Mesenchymal stem cell of Wharton's jelly (primary cell): ENCODE measurements around a stretch of chr14.

GRCh38 chr14:68458876-68459620, 333.8 kb downstream of the ZFP36L1 start:
- CAGE, long polyA plus RNA = no peak

DNA sequence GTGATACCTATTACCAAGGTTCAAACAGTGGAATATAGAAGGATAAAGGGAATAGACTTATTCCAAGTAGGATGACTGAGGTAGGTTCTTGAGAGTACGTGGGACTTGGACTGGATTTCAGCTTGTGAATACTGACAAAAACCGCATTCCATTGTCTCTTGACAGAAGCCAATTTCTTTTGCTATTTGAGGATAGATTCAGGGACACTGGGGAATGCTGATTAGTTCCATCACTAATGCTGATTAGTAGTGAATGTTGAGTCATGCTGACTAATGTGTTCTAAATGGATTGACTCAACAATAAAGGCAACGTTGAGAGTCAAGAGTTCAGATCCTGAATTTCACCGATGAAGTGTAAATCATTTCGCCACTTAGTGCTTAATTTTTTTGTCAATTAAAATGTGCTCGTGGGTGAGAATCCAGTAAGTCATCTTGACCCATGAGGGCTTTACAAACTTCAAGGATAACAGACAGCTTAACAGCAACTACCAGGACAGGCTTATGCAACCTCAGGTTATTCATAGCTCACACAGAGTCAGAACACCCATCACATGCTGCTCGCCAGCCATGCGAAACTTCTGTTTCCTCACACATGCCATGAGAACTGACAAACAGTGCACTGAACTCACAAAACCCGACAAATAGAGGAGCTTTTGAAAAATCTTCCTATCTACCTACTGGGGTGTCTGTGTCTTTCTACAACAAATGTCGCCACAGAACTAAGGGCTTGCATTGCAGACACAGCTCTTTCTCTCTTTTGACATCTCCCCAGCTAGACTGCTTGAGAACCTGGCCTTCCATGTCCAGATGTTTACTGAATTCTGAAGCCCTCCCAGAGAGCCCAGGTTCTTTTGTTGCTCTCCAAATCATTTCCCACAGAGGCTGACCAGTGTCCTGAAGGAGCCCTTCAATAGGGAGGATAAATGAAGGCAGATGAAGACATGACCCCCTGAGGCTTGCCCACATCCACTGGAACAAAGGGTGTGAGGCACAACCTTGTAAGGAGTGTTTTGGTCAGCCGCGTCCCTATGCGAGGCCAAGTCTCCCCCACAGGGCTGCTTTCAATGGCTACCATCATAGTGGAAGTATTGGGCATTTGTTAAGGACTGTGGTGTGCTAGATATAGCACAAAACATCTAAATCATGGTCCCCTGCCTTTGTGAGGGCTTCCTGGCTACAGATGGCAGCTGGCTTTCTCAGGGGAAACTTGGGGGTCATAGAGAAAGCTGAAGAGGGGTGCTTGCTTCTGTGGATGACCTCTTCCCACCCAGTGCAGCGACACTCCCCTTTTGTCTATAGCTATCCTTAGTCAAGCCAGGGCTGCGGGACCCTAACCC, 316.3 kb downstream of the ZFP36L1 start:
- CAGE, long polyA plus RNA = no peak

DNA sequence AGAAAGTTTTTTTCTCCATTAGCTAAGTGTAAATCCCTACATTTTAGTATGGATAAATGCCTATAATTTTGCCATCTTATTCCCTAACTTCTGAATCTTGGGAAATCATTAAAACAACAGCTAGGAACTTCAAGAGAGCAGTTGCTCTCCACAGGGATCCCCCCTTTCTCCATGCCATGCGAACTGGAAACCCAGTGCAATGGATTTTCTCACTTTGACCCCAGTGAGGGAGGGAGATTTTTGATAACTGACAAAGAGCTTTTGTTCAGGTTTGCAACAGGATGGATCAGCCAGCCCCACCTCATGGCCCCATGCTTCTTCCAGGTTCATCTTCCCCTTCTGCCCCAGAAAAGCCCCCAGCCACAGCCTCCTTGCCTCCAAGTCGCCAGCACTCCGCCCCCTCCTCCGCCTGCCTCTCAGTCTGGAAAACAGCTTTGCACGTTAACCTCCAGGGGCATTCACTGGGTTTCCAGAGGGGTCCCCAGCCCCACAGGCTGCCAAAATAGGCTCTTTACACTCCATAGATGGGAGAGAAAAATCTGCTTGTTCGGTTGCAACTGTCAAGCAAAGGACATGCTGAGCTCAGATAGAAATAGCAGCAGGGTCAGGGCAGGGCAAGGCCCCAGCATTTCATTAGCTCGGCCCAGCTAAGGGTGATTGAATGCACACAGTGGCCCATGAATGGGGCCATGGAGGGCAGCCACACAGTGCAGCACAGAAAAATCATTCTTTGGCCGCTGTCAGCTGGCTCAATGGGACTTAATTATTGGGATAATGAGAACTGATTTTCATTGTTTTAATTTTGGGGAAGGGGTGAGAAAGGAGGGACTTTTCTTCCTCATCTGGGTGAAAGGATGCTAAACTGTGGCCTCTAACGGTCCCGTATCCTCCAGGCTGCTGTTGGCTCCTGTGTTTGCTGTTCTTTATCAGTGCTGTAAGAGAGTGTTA, 253.6 kb downstream of the ZFP36L1 start:
- CAGE, long polyA plus RNA = no peak

GRCh38 chr14:68780494-68781658, 12.0 kb downstream of the ZFP36L1 start:
- CAGE, long polyA plus RNA = no peak

GRCh38 chr14:68785467-68785835, 7.4 kb downstream of the ZFP36L1 start:
- CAGE, long polyA plus RNA = no peak

DNA sequence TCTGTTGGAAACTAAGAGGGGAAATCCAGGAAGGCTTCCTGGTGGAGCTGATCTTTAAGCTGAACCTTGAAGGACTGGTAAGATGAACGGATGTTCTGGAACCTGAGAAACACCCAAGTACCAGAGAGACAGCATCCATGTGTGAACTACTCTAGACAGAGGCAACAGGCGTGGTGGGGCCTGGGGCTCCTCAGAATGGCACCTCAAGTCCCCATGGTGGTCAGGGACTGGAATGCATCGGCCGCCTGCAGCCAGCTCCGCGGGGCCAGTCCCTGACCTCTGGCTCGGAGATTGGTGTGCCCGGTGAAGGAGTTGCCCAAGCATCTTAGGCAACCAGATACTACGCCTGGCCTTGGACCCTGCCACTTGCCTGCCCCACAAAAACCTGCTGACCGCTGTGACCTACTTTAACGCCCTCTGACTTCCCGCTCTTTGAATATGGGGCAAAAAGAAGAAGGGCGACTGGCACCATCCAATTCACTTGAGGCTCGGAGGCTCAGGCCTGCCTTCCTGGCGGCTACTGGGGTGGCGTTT, 22.9 kb upstream of the ZFP36L1 start:
- CAGE, long polyA plus RNA = no peak

DNA sequence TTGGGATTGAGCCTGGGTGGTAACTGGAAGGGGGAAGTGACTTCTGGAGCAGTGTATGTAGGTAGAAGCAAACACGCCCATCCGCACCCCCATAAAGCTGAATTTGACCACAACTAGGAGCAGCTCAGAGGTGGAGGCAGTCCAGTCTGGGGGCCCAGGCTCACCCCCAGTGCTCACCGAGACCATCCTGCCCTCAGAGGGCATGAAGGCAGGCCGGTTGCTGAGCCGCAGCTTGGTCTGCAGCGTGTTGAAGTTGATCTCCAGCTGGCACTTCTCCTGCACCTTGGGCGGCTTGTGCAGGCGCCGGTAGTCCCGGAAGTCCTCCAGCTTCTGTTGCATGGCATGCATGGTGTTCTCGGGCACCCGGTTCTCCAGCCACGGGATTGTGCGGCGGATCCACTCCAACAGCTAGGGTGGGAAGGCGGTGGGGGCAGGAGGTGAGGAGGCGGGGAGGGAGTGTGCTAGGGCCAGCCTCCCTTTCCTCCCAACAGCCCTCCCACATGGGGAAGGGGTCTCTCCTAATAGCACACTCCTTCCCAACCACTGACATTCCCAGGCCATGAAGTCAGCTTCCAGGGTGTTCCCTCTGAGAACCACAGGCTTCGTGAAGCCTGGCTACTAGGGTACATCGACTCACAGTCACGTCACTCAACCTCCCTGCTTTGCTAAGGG, 87.1 kb downstream of the ACTN1 start:
- CAGE, long polyA plus RNA = no peak

GRCh38 chr14:68922620-68923325, 56.3 kb downstream of the ACTN1 start:
- CAGE, long polyA plus RNA = no peak

DNA sequence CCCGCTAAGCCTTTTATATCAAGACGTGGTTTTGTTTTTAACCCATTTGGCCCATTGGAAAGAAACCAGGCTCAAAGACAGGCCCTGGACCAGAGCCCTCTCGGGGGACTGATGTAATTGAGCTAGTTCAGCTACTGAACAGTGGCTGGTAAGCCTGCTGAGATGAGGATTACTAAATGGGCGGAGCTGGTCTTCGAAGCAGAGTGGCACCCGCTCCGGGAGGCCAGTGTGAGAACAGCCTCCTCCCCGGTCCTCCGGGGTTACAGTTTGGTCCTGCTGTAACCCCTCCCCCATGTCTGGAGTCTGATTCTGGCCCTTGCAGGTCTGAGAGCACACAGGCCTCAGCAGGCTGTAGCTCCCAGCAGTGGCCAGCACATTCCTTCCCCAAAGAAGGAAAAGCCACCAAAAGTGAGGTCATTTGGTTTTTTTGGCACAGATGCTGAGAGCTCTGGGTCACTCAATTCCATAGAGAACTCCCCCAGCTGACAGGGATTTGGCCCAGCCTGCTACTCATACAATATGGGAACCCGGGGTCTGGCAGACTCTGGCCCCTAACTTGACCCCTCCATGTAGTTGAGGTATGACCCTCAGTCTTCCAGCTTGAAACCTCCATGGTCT, 39.2 kb downstream of the ACTN1 start:
- CAGE, long polyA plus RNA = no peak

GRCh38 chr14:68941621-68942322, 37.3 kb downstream of the ACTN1 start:
- CAGE, long polyA plus RNA = no peak

DNA sequence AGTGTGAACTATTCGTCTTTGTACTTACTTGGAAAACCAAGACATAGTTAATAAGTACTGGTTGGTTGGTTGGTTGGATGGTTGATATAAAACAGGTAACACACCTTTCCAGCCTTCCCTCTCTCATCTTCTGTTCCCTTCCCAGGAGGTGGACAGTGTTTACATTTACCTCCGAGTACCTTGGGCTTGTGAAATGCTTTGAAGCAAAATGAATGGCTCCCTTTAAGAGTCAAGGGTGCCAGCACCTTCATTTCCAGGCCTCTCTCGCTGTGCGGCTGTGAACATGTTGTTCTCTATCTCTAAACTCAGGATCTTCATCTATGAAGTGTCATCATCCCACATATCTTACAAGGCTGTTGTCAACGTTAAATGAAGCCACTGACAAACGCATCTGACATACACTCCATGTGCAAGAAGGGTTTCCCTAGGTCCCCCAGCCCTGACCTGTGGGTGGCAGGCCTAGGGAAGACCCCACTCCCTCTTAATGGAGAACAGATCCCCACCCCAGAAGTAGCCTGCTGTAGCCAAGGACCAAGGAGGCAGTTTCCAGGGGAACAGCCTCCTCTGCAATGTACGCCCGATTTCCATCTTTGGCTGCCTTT, 7.7 kb downstream of the ACTN1 start:
- CAGE, long polyA plus RNA = no peak

DNA sequence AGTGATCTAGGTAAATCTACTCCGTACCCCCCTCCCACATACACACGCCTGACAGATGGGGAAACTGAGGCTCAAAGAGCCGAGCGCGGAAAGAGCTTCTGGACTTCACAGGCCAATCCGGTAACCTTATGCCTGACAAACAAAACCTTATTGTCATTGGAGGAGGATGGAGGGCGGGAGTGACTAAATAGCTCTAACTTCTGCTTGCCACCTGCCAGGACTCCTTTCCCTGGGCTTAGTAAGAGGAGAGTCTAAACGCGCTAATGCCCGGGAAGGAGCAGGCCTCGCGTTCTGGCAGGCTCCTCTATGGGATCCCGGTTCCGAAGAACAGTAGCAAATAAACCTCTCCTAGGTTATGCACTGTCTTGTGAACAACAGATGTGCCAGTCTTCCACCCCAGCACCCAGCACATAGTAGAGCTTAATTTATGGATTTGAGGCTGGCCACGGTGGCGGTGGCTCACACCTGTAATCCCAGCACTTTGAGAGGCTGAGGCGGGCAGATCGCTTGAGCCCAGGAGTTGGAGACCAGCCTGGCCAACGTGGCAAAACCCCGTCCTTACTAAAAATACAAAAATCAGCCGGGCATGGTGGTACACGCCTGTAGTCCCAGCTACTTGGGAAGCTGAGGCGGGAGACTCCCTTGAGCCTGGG, 1.2 kb upstream of the ACTN1 start:
- CAGE, long polyA plus RNA = no peak

DNA sequence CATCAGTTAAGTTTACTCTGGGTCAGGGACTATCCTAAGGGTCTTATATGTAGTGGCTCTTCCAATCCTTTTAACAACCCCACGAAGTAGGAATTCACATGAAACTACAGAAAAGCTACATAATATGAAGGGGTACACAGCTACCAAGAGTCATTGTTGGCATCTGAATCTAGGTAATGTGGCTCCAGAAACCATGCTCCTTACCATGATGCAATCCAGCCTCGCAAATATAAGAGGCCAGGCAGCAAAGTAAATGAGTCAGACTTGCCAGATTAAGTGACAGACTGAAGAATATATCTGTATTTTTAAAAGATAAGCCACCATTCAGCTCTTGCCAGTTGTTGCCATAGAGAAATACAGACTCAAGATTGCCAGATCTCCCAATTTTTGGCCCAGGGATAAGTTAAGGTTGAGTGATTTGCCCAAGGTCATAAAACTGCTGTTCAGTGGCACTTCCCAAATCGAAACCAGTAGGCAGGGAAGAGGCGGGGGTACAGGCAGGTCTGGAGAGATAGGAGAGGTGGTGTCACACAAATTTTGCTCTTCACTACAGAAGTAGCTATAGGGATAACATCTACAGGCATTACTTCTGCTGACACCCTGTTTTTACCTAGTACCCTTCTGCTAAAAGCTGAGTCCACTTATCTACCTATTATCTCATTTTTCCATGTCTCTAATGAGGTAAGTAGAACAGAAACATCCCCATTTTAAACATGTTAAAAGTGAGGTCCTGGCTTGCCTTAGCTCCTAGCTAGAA, 19.7 kb downstream of the DCAF5 start:
- CAGE, long polyA plus RNA = no peak

DNA sequence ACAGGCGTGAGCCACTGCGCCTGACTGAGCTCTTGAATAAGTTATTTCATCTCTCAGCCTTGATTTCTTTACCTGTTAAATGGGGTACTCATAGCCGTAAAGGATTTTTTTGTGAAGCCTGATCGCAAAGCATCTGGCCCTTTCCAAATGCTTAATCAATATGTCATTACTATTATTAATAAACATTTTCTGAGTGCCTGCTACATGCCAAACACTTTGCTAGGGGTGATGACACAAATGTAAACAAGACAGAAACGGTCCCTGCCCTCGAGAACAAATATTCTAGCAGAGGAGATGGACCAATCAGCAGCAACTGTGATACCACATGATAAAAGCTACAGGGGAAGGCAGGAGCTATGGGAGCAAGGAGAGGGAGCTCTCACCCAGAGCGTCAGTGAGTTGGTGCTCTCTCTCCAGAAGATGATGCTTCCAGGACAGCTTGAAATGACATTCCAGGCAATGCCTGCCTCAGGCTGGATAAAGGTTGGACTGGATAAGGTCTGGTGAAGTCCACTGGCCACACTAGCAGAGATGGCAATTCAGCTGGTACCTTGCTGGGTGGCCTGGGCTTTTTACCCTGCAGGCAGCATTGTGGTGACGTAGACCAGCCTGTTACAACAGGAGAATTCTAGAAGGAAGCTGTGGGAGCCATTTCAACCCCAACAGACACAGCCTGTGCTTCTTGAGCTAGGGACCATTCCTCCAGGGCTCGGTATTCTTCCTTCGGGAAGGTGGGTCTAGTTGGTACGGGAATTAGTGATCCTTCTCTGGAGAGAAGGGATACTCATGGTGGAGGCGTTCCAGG, 41.1 kb downstream of the ERH start:
- CAGE, long polyA plus RNA = no peak

GRCh38 chr14:69611074-69611265, 426 bp upstream of the SUSD6 start:
- CAGE, long polyA plus RNA = no peak

GRCh38 chr14:69625293-69626237, 14.2 kb downstream of the SUSD6 start:
- CAGE, long polyA plus RNA = no peak

DNA sequence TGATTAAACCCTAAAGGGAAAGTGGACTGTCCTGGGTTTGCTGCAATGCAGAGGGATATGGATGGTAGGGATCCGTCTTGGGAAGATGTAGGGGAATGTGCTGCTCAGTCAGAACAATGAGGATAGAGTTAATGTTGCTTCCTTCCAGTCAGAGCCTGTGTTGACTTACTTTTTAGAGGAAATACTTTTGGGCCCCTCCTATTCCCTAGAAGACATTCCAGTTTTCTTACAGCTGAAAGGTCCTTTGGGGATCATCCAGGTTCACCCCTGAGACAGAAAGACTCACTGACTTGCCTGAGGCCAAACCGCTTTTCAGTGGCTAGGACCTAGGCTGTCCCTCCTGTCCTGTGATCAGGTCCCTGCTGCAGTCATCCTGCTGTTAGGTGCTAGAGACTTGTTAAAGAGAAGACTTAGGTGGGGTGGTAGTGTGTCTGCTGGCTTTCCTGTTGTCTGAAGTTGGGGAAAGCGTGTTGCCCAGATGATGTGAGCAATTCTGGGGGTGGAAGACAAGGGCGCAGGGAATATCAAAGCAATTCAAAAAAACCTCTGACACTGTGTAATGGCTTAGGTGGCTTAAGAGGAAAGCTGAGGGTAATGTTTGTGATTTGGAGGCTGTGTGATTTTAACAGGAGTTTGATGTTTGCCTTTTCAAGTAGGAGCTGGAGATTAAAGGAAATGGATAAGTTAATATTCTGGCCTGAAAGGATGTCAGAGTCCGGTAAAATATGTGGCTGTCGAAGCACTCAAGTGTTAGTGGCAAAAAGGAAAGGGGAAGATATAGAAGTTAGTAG, 39.6 kb downstream of the SUSD6 start:
- CAGE, long polyA plus RNA = no peak

DNA sequence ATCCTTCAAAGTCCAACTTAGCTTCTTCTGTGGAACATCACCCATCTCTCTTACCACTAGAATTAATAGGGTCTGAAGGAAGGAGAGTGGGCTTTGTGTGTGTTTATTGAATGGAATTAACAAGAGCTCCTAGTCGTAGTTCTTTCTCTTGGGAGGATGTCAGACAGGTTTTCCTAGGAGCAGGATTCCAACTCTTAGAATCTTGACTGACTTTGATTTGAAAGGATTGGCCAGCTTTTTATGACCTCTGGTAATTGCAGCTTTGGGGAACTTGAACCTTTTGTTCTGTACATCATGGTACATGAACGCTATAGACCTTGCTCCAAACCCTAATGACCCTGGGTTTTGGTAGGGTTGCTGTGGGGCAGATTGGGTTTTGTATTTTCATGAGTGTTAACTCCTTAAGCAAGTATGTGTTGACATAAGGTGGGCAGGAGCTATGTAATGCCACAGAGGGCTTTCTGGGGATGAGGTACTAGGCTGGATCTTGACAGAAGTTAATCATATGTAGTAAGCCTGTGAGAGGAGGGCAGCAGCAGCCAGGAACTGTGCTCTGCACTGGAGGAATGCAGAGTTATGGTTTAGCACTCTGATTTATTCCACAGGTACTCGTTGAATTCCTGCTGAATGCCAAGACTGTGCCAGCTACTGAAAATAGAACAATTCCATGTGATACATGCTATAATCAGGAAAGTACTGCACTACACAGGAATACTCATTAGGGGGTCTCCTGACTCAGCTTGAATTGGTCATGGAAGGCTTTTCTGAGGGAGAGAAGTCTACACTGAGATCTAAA, 58.5 kb downstream of the SUSD6 start:
- CAGE, long polyA plus RNA = no peak

DNA sequence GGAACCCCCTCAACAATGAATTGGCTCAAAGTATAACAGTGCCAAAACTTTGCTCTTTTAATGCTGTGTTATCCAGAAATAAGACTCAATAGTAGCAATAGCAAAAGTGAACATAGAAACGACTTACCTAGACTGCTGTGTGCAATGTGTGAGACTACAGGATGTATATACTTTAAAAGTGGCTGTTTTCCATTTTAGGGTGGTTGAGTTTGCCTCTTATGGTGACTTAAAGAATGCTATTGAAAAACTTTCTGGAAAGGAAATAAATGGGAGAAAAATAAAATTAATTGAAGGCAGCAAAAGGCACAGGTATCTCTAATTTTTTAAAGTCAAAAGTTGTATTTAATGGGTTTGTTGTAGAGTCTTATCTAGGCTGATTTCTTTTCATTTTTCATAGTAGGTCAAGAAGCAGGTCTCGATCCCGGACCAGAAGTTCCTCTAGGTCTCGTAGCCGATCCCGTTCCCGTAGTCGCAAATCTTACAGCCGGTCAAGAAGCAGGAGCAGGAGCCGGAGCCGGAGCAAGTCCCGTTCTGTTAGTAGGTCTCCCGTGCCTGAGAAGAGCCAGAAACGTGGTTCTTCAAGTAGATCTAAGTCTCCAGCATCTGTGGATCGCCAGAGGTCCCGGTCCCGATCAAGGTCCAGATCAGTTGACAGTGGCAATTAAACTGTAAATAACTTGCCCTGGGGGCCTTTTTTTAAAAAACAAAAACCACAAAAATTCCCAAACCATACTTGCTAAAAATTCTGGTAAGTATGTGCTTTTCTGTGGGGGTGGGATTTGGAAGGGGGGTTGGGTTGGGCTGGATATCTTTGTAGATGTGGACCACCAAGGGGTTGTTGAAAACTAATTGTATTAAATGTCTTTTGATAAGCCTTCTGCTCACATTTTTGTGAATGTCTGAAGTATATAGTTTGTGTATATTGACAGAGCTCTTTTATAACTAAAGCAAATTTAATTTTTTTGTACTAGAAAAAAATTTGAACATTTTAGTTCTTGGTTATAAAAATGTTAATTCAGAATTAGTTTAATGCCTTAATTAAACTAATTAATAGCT, 4.2 kb downstream of the SRSF5 start:
- CAGE, long polyA plus RNA = start-site peak on the plus strand centred at position 817 of the sequence, 65 bp wide, 199 and 123 reads in 2 replicates

- CAGE, long polyA plus RNA = no peak
These were observed 12.2 kb downstream of the SLC10A1 start for GRCh38 chr14:69784729-69785420.